Testis (tissue), 5 donors: ENCODE measurements around the gene AANAT.

DNA sequence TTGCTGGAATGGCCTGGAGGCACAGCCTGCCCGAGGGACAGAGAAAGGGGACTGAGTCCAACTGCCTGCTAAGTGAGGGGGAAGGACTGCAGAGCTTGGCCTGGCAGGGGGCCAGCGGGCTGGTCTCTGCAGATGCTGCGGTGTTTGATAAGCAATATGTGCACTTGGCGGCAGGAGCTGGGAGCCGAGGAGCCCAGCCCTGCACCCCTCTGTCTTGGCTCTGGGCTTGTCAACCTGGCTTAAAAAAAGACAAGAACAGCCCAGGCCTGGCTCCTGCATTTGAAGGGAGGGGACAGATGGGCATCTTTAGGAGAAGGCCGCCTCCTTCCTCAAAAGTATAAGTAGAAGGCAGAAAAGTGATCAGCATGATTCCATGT is 30.2 kb downstream of the SPHK1 start:
- PRO-cap, 3 experiments: no peak in any of the 3 experiments
- RAMPAGE, long total RNA, 2 experiments: no peak in any of the 2 experiments
- RRBS: no CpG with 5 or more reads among the region's 6 CpGs

DNA sequence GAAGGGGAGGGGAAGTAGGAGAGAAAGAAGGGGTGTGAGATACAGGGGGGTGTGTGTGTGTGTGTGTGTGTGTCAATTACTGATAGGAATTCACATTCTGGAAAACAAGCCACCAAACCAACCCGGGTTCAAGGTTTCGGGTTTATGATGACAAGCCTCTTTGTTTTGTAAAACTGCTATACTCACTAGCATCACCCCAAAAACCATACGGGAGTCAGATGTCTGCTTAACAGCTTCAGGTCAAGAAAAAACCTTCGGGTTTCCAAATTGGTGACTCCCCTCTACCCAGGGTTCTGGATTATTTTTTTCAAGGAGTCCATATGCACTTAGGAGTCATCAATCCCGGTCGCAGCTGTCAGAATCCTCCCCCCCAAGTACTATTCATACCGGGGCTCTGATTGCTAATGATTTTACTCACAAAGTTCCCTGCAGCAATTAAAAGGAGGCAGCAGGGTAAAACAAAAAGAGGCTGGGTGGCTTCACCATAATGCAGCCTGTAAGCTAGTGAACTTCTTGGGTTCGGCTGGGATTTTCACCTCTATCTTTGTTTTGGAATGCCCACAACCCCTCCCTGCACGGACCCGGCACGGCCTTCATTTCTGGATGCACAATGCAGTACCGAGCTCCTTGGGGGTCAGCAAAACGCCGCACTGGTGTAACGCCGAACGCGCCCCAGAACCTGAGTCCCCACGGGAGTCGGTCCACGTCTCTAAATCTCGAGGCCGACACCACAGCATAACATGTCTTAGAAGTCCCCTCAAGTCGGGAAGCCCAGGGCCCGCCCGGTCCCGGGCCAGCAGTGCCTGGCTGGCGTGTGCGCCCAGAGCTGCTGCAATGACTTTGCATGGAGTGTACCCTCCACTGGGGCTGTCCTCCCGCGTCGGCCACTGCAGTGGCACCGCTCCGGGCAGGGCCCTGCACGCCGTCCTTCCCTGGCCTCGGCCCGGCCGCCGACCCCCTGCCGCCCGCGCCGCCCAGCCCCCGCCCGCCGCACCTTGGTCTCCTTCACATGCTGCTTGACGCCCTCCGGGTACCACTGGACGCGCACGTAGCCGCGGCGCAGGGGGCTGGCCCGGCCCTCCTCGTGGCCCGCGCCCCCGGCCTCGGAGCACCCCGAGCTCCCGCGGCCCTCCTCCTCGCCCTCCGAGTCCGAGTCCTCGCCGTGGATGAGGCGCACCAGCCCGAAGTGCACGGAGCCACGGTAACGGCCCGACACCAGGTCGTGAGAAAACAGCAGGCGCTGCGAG is 798 bp downstream of the UBE2O start:
- PRO-cap, 3 experiments: peak in 1 of 3 experiments; most common plus-strand start position 1,019 of the sequence (in 1)
- RAMPAGE, long total RNA, 2 experiments: no peak in any of the 2 experiments
- RRBS: 1% methylated on average over 27 of the region's 78 CpGs

GRCh38 chr17:76467236-76467758 is at the start of gene AANAT:
AANAT (plus strand) TSS chr17:76467603.
- PRO-cap, 3 experiments: no peak in any of the 3 experiments
- RAMPAGE, long total RNA, 2 experiments: no peak in any of the 2 experiments
- RRBS: no CpG with 5 or more reads among the region's 15 CpGs

DNA sequence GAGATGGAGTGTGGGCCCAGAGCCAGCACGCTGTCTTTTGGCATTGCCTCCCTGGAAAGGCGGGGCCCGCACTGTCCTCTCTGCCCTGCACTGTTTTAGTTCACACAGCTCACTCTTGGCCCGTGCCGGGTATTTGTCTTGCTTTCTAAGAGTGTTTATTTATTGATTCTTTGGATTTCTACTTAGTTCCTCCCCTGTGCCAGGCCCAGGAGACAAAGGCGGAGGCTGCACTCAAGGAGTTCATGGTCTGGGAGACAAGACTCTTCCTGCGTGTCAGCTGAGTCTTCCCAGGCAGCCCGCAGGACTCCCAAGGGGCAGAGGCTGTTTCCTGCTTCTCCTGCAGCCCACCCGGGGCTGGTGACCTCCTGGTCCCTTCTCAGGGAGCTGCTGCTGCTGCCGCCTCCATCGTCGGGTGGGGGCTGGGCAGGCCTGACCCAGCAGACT is 12.7 kb downstream of the CYGB start:
- PRO-cap, 3 experiments: peak in 3 of 3 experiments; most common plus-strand start position 243 of the sequence (in 2)
- RAMPAGE, long total RNA, 2 experiments: no peak in any of the 2 experiments
- RRBS: no CpG with 5 or more reads among the region's 12 CpGs

DNA sequence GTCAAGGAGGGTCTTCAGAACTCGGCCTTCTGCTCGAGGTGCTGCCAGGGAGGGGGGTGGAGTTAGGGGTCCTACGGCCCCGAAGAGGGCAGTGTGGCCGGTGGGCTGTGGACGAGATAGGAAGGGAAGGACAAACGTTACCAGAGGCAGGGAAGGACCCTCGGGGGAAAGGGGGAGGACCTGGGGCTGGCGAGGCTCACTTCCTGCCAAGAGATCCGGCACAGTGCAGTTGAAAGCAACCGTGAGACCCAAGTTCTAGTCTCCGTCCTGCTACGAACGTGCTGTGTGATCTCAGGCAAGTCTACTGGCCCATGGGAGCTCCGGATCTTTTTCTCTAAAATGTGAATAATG is 9.0 kb downstream of the CYGB start:
- PRO-cap, 3 experiments: peak in 1 of 3 experiments; most common minus-strand start position 306 of the sequence (in 1)
- RAMPAGE, long total RNA, 2 experiments: no peak in any of the 2 experiments
- RRBS: 59% methylated on average over 6 of the region's 15 CpGs

DNA sequence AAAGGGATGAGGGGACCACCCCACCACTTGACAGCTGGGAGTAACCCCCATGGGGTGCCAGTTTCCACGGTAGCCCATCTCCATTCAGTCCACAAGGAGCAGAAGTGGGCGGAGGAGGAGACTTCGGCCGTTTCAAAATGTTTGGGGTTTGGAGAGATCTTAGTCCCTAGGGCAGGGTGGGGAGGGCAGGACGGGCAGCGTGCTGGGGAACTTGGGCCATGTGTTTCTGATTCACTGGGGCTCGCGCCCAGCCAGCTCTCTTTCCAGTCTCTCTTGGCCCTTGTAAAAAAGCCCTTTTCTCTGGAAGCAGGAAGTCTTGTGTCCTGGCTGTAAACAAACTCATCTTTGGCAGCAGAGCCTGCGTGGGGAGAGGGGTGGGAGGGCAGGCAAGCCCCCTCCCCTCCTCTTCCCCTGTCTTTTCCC is 8.2 kb downstream of the CYGB start:
- PRO-cap, 3 experiments: peak in 2 of 3 experiments; most common minus-strand start position 134 of the sequence (in 2)
- RAMPAGE, long total RNA, 2 experiments: no peak in any of the 2 experiments
- RRBS: no CpG with 5 or more reads among the region's 9 CpGs

DNA sequence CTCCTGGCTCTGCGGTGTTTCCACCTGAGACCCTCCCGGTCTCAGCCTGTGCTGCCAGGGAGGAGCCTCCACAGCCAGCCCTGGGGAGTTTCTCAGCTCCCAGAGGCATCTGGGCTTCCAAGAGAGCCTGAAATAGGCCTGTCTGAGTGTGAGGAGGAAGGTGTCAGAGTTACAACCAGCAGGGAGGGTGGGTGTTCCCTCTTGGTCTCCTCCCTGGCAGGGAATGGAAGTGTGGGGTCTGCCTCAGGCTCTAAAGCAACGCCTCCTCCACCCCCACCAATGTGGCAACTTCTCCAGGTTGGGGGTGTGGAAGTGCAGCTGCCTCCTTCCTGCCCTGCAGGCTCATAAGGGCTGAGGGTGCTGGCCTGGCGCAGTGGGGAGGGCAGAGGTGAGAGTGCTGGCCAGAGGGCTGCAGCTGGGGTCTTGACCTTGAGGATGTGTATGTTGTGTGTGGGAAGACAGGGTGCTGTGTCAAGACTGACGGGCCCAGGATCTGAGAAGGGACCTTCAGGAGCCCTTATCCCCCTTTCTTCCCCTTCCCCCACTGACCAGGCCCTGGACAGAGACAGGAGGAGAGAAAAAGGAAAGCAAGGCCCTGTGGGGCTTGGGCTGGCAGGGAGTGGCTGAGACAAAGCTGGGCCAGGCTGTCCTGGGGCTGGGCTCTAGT is 2.5 kb downstream of the CYGB start:
- PRO-cap, 3 experiments: no peak in any of the 3 experiments
- RAMPAGE, long total RNA, 2 experiments: no peak in any of the 2 experiments
- RRBS: no CpG with 5 or more reads among the region's 5 CpGs

GRCh38 chr17:76752869-76754127 is 15.4 kb downstream of the MFSD11 start:
- PRO-cap, 3 experiments: no peak in any of the 3 experiments
- RAMPAGE, long total RNA, 2 experiments: no peak in any of the 2 experiments
- RRBS: no CpG with 5 or more reads among the region's 17 CpGs

GRCh38 chr17:76969439-76969810 is 101.2 kb downstream of the MGAT5B start:
- PRO-cap, 3 experiments: peak in 1 of 3 experiments; most common plus-strand start chr17:76969580 (in 1); most common minus-strand start chr17:76969552 (in 1)
- RAMPAGE, long total RNA, 2 experiments: no peak in any of the 2 experiments
- RRBS: 3% methylated on average over 9 of the region's 12 CpGs

DNA sequence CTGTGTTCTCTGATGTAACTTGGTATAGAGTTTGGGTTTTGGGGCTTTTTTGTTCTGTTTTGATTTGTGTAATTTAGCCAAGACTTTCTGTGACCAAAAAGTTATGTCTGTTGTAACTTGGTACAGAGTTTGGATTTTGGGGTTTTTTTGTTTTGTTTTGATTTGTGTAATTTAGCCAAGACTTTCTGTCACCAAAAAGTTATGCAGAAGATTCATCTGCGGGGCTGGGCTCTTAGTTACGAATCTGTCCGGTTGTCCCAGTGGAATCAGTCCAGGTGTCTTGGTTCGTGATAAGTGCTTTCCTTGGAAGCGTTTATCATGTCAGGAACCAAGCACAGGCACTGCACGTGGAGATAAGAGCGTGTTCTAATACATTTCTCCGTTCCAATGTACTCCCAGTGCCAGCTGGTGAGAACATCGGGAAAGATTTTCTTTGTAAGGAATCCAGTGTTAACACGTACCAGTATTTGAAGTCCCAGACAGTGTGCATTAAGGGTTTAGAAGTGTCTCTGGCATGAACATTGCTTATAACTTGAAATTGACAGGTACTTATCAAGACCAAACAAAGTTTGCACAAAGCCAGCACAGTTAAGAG is 44.0 kb upstream of the SEC14L1 start:
- PRO-cap, 3 experiments: peak in 2 of 3 experiments; most common plus-strand start position 398 of the sequence (in 2)
- RAMPAGE, long total RNA, 2 experiments: no peak in any of the 2 experiments
- RRBS: no CpG with 5 or more reads among the region's 10 CpGs

GRCh38 chr17:77097645-77098241 is 43.0 kb upstream of the SEC14L1 start:
- PRO-cap, 3 experiments: no peak in any of the 3 experiments
- RAMPAGE, long total RNA, 2 experiments: no peak in any of the 2 experiments
- RRBS: no CpG with 5 or more reads among the region's 7 CpGs

- PRO-cap, 3 experiments: no peak in any of the 3 experiments
- RAMPAGE, long total RNA, 2 experiments: no peak in any of the 2 experiments
- RRBS: no CpG with 5 or more reads among the region's 4 CpGs
Observed at GRCh38 chr17:77111927-77112254, 28.9 kb upstream of the SEC14L1 start.

GRCh38 chr17:77169616-77170110 is 28.9 kb downstream of the SEC14L1 start:
- PRO-cap, 3 experiments: no peak in any of the 3 experiments
- RAMPAGE, long total RNA, 2 experiments: no peak in any of the 2 experiments
- RRBS: no CpG with 5 or more reads among the region's 3 CpGs

DNA sequence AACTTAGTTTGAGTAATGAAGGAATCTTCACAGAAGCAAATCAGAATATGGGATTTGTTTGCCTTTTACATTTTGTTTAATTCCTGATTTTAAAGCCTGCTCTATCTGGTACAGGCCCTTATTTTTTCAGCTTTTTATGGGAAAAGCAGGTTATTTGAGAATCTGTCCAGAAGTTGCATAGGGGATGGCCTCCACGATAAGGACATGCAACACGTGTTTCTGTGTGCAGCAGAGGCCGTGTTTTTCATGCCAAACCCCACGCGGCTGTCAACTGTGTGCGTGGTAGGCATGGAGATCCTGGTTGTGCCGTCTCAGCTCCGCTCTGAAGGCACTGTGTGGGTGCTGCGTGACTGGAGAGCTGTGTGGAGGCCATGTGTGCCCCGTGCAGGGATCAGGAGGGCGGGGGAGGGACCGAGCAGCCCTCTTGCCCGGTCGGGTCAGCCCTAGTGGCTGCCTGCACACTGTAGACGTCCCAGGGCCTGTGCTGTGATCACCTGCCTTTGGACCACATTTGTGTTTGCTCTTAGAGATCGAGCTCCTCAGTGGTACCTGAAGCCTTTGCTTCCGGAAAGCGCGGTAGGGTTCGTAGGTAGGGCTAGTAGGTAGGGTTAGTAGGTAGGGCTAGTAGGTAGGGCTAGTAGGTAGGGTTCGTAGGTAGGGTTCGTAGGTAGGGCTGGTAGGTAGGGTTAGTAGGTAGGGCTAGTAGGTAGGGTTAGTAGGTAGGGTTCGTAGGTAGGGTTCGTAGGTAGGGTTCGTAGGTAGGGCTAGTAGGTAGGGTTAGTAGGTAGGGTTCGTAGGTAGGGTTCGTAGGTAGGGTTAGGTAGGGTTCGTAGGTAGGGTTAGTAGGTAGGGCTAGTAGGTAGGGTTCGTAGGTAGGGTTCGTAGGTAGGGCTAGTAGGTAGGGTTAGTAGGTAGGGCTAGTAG is 65.9 kb upstream of the SEPTIN9 start:
- PRO-cap, 3 experiments: no peak in any of the 3 experiments
- RAMPAGE, long total RNA, 2 experiments: no peak in any of the 2 experiments
- RRBS: no CpG with 5 or more reads among the region's 30 CpGs

- PRO-cap, 3 experiments: no peak in any of the 3 experiments
- RAMPAGE, long total RNA, 2 experiments: no peak in any of the 2 experiments
- RRBS: 24% methylated on average over 7 of the region's 20 CpGs
Observed at GRCh38 chr17:77282430-77283087, 1.3 kb downstream of the SEPTIN9 start.

- PRO-cap, 3 experiments: no peak in any of the 3 experiments
- RAMPAGE, long total RNA, 2 experiments: no peak in any of the 2 experiments
- RRBS: no CpG with 5 or more reads among the region's 25 CpGs
Observed at GRCh38 chr17:77286568-77287537, 5.6 kb downstream of the SEPTIN9 start.

DNA sequence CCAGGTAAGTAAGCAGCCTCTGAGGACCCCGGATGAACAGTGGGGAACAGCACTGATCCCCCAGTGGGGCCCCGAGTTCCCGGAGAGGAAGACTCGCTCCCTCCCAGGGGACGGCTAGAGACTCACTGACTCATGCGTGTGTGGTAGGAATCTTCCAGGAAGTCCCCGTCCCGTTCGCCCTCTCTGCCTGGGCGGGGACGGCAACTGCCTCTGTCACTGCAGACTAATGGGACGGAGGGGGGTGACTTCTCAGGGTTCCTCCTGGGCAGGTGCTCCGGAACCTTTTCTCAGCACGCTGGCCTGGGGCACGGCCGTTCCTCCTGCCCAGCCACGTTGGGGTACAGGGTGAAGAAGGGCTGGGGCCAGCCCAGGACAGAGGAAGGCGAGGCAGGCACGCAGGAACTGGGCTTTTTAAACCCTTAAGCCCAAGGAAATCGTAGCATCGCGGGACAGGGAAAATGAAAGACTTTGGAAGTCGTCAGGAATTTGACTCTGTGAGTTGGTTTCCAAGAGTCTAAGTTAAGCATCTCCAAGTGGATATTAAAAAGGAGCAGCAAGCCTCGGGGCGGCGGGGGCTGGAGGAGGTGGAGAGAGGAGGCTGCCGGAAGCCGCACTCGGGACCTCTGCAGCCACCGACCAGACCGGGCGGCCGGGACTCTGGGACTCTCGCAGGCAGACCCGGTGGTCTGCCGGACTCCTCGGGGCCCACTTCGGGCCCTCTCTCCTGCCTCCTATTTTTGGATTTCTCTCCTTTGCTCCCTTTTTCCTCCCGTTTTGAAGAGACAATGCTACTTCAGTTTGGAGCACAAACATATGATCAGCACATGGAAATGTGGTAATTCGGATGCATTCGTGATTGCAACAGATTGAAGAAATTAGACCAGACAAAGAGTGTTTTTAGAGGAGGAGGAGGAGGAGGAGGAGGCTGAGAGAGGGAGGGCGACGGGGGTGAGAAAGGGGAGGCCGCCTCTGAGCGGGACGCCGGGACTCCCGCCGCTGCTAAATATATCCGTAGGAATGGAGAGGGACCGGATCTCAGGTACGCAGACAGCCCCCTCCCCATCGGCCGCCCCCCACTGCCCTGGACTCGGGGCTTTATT is 38.4 kb downstream of the SEPTIN9 start:
- PRO-cap, 3 experiments: peak in 3 of 3 experiments; most common plus-strand start position 226 of the sequence (in 3); most common minus-strand start position 127 of the sequence (in 3)
- RAMPAGE, long total RNA, 2 experiments: no peak in any of the 2 experiments
- RRBS: 67% methylated on average over 9 of the region's 55 CpGs

DNA sequence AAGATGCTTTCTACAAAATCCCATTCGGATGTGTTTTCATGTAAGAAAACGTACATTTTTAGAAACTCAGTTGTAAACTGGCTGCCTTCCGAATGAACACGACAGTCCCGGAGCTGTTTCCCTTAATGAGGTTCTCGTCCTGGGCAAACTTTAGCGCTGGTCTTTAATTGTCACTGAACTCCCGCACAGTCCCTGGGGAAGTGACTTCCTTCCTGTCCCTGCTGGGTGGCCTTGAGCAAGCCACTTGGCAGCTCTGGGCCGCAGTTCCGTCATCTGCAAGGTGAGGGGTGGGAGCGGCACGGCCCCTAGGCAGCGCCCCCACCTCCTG is 41.1 kb downstream of the SEPTIN9 start:
- PRO-cap, 3 experiments: no peak in any of the 3 experiments
- RAMPAGE, long total RNA, 2 experiments: no peak in any of the 2 experiments
- RRBS: no CpG with 5 or more reads among the region's 13 CpGs

DNA sequence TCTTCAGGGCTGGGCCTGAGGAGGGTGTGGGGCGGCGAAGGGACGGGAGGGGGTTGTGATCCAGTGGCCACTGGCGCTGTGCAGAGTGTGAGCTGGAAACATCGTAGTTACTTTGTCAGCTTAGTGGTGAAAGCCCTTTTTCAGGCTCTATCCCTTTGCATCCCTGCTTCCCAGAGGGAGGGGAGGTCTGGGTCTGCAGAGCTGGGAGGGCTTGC is 93.4 kb downstream of the SEPTIN9 start:
- PRO-cap, 3 experiments: peak in 1 of 3 experiments; most common plus-strand start position 83 of the sequence (in 1)
- RAMPAGE, long total RNA, 2 experiments: no peak in any of the 2 experiments
- RRBS: no CpG with 5 or more reads among the region's 5 CpGs

DNA sequence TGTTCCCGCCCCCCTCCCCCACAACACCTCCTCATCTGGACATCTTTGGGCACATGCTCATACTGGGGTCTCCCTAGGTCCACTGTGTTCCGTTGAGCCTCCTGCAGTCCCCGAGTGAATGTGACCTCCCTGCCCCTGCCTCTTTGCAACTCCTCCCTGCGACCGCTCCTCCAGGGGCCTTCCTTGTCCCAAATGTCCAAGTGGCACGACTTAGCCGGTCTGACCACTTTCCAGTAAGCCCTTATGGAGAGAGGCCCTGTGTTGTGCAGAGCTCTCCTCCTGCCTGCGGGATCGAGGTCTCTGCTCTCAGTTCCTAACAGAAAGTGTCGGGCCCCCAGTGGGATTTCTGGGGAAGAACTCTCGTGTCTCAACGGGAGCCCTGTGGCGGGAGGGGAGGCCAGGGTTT is 93.7 kb downstream of the SEPTIN9 start:
- PRO-cap, 3 experiments: no peak in any of the 3 experiments
- RAMPAGE, long total RNA, 2 experiments: no peak in any of the 2 experiments
- RRBS: no CpG with 5 or more reads among the region's 13 CpGs